Prostate gland (tissue), 2 donors: ENCODE data around the gene TPR.

DNA sequence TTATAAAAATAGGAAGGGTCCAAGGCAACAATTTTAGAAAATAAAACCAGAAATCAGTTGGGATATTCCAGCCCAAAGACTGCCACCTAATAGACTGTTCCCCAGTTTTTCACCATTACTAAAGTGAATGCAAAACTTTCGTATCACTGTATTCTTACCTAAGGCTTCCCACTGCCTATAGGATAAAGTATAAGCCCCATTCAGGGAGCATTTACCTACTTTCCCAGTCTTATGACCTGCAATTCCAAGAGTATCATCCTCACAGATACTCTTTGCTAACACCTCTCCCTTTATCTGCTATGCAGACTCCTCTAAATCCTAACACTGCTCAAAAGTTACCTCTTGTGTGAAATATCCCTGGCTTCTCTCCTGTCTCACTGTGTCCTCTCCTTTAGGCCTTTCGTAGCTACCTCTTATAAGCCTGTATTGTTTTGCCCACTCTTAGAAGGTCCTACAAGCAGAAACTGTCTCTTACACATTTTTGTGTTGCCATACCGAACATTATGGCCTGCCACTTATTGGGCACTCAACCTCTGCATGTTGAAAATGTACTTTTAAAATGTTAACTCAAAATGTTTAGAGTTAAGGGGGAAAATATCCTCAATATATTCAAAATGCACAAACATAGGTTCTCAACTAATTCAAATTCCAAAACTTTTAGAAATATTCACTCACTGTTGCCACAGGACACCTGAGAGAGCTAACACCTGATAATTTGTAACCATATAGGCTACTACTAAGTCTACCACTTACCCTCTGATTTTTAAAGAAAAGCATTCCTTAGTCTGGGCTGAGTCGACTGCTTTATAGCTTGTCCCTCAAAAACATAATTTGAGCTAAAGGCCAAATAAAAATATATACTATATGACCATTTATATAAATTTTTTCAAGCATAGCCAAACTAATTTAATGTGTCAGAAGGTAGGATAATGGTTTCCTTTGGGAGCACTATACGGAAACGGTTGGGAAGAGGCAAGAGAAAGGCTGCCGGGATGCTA lies 13.0 kb downstream of the IVNS1ABP start:
- PRO-cap = no peak
- RAMPAGE, long total RNA, 2 experiments = no peak in any of the 2 experiments

- PRO-cap = no peak
- RAMPAGE, long total RNA, 2 experiments = no peak in any of the 2 experiments
Measured at GRCh38 chr1:185420859-185421324, 103.8 kb upstream of the IVNS1ABP start.

DNA sequence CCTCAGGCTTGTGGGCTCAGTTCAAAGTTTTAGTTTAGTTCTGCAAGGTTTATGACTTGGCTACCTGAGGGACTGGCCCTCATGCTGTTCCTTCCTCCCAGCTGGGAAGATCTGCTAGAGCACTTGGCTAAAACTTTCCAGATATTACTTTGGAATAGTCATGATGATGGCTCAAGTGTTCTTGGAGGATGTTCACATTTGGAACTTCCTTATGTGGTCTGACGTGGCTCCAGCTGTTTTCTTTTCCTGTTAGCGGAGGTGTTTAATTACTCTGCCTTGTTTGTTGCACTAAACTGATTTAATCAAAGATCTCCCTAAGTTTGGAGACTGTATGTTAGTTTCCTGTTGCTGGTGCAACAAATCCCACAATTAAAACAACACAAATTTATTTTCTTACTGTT lies 110.3 kb upstream of the IVNS1ABP start:
- PRO-cap = no peak
- RAMPAGE, long total RNA, 2 experiments = no peak in any of the 2 experiments

DNA sequence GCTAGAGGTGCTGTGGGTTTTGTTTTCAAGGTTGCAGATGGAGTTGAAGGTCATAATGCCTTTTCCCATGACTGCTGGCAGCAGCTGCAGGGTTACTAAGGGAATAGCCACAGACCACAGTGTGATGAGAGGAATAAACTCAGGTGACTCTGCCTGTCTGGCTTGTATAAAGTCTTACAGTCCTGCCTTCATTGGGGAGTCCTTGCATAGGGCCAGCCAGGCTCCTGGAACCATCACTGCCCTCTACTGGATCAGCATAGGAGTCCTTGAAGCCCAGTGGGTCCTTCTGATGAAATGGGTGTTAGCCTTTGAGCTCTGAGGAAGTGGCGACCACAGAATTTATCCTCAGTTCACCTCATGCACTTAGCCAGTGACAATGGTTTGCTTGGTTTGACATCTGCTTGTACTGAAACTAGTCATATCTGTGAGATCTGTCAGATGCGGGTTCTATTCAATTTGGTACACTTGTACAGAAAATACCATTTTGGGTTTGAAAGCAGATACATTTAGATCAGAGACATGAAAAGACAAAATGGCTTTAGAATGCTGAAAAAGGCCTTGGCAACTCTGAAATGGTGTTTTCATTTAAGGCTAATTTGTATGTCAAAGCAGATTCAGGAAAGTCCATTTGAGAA lies 174.3 kb upstream of the HMCN1 start:
- PRO-cap = no peak
- RAMPAGE, long total RNA, 2 experiments = no peak in any of the 2 experiments

- PRO-cap = no peak
- RAMPAGE, long total RNA, 2 experiments = no peak in any of the 2 experiments
Measured at GRCh38 chr1:185674128-185674760, 59.9 kb upstream of the HMCN1 start.

- PRO-cap = unidirectional peak, plus-strand start at chr1:185679481
- RAMPAGE, long total RNA, 2 experiments = no peak in any of the 2 experiments
Measured at GRCh38 chr1:185679366-185679543, 54.9 kb upstream of the HMCN1 start.

- PRO-cap = no peak
- RAMPAGE, long total RNA, 2 experiments = no peak in any of the 2 experiments
Measured at GRCh38 chr1:185741206-185742001, 7.2 kb downstream of the HMCN1 start.

DNA sequence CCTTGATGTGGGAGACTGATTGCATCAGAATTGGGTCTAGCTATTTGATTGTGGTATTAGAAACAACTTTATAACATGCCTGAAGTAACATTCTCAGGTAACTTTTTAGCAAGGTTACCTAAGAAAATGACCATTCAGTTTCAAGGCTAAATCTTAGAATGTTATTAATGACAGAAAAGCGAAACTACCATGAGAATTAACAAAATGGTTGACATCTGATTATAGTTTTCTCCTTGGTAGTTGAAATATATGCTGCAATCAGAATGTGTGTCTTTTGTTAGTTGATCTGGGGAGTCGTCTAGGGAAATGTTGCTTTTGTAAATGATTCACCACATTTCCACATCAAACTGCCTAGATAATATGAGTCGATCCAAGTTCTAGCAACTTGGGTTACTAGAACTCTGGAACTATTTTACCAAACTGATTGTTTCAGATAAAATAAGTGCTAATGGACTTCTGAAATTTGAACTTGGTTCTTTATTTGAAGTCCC lies 200.5 kb downstream of the HMCN1 start:
- PRO-cap = no peak
- RAMPAGE, long total RNA, 2 experiments = no peak in any of the 2 experiments

- PRO-cap = no peak
- RAMPAGE, long total RNA, 2 experiments = start-site peak on the plus strand in 1 of 2 experiments, at chr1:186153936-186153970 at its widest, 9 reads per replicate
Measured at GRCh38 chr1:186153691-186154226, 142.3 kb upstream of the PRG4 start.

DNA sequence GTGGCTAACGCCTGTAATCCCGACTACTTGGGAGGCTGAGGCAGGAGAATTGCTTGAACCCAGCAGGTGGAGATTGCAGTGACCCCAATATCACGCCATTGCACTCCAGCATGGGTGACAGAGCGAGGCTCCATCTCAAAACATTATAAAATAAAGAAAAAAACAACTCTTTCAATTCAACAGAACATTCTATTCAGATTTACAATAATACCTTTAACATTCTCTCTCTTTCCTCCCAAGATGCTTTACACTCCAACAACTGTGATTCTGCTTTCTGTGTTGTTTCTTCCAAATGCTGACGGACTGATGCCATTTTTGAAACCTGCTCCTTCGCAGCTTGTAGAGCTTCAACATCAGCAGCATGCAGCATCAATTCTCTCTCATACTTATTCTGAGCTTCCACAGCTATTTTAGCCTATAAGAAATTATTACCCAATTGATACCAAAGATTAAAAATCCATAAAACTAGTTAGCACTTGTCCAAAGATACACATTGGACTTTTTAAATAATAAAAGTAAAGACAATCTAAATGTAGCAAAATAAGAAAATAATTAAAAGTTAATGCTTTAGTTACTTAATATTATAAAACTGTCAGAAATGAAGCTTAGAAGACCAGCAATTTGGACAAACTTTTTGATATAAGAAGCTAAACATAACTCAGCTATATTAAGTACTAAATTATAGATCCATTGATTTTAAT lies 30.7 kb downstream of the TPR start:
- PRO-cap = no peak
- RAMPAGE, long total RNA, 2 experiments = no peak in any of the 2 experiments

DNA sequence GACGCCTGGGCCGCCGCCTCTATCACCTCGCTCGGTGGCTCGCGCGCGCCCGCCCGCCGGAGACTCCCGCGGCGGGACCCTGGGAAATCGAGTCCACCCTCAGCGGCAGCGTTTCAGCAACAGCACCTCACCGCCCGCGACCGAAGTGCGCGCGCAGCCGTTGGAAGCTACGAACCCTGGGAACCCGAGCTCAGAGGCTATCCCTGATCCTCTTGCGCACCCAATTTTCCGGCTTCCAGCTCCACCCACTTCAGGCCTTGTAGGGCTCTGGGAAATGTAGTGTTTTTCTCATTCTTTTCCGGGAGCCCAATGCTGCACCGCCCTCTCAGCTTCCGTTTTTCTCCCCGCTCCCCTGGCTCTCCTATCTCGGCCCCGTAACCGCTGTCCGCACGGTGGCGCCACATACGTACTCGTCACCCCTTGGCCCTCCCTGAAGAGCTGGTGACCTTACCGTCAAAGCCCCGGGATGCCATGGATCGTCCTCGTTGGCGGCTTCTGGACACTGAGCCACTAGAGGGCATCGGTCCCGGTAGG lies at the start of gene TPR:
TSS of gene TPR (minus strand) at position 146 of the 534 bp plus-strand sequence.
- PRO-cap = bidirectional peak, plus-strand start at position 291 of the sequence, minus-strand start at position 178 of the sequence
- RAMPAGE, long total RNA, 2 experiments = start-site peak on the minus strand in 2 of 2 experiments, centred at positions 108 to 128 of the sequence, 794 to 878 reads per replicate

GRCh38 chr1:186637627-186638248 lies 42.5 kb downstream of the PTGS2 start:
- PRO-cap = no peak
- RAMPAGE, long total RNA, 2 experiments = no peak in any of the 2 experiments

DNA sequence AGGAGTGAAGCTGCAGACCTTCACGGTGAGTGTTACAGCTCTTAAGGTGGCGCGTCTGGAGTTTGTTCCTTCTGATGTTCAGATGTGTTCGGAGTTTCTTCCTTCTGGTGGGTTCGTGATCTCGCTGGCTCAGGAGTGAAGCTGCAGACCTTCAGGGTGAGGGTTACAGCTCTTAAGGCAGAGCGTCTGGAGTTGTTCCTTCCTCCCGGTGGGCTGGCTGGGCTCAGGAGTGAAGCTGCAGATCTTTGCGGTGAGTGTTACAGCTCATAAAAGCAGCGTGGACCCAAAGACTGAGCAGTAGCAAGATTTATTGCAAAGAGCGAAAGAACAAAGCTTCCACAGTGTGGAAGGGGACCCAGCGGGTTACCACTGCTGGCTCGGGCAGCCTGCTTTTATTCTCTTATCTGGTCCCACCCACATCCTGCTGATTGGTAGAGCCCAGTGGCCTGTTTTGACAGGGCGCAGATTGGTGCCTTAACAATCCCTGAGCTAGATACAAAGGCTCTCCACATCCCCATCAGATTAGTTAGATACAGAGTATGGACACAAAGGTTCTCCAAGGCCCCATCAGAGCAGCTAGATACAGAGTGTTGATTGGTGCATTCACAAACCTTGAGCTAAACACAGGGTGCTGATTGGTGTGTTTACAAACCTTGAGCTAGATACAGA lies 244.4 kb downstream of the PLA2G4A start:
- PRO-cap = no peak
- RAMPAGE, long total RNA, 2 experiments = no peak in any of the 2 experiments

- PRO-cap = no peak
- RAMPAGE, long total RNA, 2 experiments = no peak in any of the 2 experiments
Measured at GRCh38 chr1:187408062-187408513, 579.3 kb downstream of the PLA2G4A start.

DNA sequence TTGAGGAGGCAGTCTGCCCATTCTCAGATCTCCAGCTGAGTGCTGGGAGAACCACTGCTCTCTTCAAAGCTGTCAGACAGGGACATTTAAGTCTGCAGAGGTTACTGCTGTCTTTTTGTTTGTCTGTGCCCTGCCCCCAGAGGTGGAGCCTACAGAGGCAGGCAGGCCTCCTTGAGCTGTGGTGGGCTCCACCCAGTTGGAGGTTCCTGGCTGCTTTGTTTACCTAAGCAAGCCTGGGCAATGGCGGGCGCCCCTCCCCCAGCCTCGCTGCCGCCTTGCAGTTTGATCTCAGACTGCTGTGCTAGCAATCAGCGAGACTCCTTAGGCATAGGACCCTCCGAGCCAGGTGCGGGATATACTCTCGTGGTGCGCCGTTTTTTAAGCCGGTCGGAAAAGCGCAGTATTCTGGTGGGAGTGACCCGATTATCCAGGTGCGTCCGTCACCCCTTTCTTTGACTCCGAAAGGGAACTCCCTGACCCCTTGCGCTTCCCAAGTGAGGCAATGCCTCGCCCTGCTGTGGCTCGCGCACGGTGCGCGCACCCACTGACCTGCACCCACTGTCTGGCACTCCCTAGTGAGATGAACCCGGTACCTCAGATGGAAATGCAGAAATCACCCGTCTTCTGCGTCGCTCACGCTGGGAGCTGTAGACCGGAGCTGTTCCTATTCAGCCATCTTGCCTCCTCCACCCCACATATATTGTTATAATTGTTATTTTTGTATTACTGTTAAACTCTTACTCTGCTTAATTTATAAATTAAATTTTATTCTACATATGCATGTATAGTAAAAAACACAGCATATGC lies 1719.9 kb downstream of the BRINP3 start:
- PRO-cap = no peak
- RAMPAGE, long total RNA, 2 experiments = no peak in any of the 2 experiments

DNA sequence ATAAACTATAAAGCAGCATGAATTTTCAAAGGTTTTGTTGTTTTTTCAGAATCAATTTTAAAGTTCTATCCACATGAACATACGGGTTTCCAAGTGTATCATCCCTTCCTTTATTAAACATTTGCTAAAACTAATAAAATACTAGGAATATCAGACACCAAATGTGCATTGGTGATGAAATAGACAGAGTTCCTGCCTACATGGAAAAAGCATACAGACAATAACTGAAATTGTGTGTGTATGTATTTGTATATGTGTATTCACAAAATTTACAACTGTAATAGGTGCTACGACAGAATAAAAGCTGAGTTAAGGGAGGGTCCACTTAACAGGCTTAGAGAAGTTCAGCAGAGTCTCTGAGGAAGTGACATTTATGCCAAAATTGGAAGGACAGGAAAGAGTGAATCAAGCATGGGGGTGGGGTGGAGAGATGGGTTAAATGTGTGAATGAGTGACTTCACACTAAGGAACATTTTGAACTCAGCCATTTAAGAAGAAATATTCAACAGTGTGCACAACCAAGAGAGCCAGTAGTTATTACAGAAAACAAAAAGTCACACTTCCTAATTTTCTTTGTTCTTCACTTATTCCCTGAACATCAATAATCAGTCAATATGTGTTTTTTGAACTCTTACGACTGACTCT lies 53.9 kb upstream of the RGS1 start:
- PRO-cap = no peak
- RAMPAGE, long total RNA, 2 experiments = no peak in any of the 2 experiments

DNA sequence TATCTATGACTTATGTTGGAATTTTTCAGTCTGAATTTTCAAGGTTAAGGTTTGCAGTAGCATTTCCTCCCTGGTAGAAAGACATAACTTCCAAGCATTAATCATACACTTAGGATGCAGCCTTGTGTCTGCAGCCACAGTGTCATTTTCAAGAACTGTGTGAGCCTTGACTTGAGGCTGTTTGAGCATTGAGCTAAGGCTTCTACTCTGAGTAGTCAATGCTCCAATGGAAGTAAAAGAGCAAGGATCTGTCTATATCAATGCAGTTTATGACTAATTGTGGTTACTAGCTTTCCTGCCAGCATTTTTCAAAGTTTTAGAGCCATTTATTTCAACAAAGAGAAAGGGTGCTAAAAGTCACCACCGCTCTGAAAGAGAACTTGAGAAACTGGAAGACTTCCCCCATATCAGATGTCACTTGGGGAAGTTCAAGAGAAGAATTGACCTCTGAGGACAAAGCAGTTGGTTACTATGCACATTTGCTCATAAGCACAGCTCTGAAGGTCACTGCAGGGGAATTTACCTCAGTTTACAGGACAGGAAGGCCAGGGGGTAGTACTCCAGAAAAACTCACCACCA lies 24.6 kb upstream of the RGS1 start:
- PRO-cap = no peak
- RAMPAGE, long total RNA, 2 experiments = no peak in any of the 2 experiments

DNA sequence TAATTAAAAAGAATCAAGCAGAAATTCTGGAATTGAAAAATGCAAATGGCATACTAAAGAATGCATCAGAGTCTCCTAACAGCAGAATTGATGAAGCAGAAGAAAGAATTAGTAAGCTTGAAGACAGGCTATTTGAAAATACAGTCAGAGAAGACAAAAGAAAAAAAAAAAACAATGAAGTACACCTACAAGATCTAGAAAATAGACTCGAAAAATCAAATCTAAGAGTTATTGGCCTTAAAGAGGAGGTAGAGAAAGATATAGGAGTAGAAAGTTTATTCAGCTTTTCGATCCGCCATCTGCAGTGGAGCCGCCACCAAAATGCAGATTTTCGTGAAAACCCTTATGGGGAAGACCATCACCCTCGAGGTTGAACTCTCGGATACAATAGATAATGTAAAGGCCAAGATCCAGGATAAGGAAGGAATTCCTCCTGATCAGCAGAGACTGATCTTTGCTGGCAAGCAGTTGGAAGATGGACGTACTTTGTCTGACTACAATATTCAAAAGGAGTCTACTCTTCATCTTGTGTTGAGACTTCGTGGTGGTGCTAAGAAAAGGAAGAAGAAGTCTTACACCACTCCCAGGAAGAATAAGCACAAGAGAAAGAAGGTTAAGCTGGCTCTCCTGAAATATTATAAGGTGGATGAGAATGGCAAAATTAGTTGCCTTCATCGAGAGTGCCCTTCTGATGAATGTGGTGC lies 80.1 kb downstream of the RGS13 start:
- PRO-cap = no peak
- RAMPAGE, long total RNA, 2 experiments = start-site peak on the plus strand in 1 of 2 experiments, centred at position 286 of the sequence, 22 reads per replicate

DNA sequence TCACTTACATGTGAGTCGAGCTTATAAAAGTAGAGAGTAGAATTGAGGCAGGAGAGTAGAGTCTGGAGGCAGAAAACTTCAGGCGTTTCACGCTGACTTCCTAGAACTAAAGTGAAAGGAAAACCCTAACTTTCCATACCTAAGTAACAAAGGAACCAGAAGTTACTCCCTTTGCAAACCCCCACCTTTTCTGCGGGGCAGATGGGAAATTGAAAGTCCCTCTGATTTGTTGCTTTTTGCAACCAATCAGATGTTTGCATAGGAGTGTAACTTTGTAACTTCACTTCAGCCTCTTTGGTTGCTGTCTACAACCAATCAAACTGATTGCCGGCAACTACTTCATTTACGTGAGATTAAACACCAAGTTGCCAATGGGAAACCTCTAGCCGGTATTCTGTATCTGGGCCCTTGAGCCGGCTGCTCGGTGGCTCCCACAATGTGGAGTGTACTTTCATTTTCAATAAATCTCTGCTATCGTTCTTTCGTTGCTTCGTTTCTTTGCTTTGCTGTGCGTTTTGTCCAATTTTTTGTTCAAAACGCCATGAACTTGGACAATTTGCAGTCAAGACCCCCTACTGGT lies 69.4 kb upstream of the RGS2 start:
- PRO-cap = no peak
- RAMPAGE, long total RNA, 2 experiments = no peak in any of the 2 experiments

DNA sequence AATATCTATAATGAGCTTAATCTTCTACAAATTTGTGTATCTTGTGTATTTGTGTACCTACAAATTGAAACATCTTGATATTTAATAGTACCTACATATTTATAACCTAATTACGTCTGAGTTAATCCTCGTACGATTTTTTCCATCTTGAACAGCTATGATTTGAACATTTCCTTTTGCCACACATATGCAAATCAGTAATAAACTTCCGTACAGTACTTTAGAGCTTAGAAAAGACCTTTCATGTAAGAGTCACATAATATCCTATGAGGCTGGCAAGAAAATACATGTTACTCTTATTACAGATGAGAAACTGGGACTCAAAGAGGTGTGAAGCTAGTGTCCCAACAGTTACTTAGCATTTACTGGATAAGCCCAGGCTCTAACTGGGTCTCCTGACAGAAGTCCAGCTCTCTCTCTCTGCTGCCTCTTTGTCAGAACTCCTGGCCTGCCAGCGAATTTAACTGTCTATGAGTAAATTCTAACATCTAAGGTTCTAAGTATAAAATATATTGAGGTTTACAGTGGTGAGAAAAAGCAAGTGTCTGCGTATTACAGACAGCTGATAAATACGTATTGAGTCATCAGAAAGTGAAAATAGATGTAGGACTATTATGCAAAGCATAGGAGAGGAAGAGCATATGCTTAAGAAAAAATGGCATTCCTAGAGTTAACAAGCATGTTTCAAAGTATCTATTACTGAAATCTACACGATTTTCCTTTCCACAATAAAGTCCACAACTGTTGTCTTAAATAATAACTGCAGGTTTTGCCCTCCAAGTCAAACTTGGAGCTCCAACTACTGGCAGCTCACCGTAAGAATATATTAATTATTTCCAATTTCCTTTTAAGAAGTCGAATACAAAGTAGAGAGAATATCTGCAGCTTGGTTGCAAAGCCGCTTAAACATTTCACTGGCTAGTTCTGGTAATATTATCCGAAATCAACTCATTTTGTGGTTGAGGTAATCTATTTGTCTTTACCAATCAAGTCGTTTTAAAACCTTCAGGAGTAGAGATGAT lies 1.6 kb upstream of the RGS2 start:
- PRO-cap = no peak
- RAMPAGE, long total RNA, 2 experiments = no peak in any of the 2 experiments